NB4 (cell line): ENCODE data around the gene OR4E2.

- RRBS = no CpG with 5 or more reads among the region's 1 CpG
Measured at GRCh38 chr14:21653677-21653885, at the start of gene OR4E2. Gene OR4E2, plus strand, starts transcription at chr14:21653835.

- RRBS = no CpG with 5 or more reads among the region's 2 CpGs
Measured at GRCh38 chr14:21917960-21918253, 244.3 kb upstream of the OR4E1 start.

GRCh38 chr14:21978823-21979388, 305.3 kb upstream of the OR4E1 start:
- RRBS = no CpG with 5 or more reads among the region's 6 CpGs

GRCh38 chr14:22002775-22003316, 329.2 kb upstream of the OR4E1 start:
- RRBS = no CpG with 5 or more reads among the region's 13 CpGs

- RRBS = no CpG with 5 or more reads among the region's 15 CpGs
Measured at GRCh38 chr14:22113442-22113909, 439.9 kb upstream of the OR4E1 start.

DNA sequence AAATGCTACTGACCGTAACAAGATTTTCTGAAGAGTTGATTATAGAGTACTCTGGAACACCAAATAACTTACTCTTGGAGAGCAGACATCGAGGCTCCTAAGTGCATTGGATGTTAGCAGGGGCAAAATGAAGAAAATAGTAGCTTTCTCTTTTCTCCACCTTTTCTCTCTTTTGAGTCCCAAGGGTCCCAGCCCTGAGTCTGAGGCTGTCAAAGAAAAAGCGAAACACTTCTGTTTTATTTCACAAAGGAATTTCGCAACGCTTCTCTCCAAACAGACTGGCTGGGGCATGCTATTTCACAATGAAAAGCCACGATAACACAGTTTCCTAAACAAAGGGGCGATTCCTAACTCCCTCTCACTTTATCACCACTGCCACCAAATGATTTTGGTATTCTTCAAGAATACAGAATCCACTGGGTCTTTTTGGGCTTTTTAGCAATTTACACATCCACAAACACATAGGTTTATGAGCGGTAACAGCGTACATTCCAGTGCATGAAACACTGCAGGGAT, 161.3 kb downstream of the DAD1 start:
- RRBS = no CpG with 5 or more reads among the region's 9 CpGs

- RRBS = no CpG with 5 or more reads among the region's 4 CpGs
Measured at GRCh38 chr14:22477705-22478152, 111.3 kb downstream of the DAD1 start.

- RRBS = no CpG with 5 or more reads among the region's 3 CpGs
Measured at GRCh38 chr14:22479789-22480417, 109.1 kb downstream of the DAD1 start.

DNA sequence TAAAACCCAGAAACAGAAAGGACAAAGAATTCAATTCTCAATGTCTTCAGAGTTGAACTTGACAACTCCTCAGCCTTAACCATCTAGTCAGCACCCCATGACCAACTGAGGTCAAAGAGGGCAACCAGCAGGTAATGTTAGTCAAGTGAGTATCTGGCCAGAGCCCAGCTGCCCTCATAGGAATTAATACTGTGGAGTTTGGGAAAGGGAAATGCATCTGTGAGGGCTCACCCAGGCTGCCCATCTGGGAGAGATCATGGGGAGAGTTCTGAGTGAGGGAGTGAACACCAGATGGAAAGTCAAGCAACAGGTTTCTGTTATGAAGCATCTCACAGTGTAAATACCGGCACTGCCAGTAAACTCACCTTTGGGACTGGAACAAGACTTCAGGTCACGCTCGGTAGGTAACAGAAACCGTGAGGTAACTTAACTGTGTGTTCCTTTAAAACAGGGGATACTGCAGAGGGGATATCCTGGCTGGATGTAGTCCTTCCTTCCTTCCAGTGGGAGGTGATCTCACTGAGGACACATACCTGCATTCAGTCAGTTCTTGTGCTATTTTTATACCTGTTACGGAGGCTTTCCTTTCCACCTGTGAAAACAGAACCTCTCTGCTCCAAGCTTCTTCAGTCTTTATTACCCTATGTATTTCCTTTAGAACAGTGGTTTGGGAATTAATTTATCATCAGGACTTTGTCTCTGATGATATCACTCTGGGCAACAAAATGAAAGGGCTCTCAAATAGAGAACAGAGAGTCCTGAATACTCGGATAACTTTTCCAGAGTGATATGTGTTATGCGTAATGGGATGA, 94.3 kb downstream of the DAD1 start:
- RRBS = no CpG with 5 or more reads among the region's 7 CpGs

DNA sequence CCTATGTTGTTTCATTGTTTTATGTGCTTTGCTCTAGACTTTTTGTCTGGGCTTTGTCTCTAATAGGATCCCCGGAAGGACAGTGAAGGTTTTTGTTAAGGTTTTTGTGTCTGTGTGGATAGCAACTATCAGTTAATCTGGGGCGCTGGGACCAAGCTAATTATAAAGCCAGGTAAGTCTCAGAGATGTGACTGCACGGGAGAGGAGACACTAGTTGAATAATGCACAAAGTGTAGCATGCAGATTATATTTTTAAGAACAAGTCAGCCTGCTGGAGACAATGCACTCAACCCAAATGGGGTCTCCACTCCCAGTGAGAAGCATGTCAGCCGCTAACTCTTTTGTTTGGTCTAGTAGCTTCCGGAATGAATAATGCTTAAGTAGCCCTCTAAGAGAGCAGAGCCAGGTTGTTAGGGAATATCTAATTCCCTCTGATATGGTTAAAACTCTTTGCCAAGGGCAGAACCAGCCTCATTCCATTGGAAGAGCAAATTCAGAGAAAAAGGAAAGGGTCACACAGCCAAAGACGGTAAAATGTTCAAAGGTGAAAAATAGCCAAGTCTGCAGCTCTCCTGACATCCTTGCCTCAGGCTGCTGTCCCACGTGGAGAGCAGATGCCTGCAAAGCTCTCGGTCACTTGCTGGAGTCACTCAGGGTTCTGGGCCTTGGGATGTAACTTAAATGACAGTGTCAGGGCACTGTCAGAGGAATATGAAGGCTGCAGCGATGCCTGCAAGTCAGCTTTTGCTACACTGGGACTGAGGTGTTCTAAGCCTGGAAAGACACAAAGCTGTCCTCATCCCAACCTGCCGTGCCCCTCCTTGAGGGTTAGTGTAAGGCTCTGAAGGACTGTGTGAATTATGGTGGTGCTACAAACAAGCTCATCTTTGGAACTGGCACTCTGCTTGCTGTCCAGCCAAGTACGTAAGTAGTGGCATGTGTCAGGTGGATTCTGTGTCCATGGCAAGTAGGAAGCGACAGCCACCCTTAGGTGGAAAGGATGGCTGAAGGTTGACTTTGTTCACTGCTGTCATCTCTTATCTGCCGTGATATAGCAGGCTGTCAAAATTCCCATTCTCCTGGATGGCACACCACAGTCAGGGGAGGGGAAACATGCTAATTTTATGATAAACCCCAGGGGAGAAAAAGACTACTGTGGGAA, 80.2 kb downstream of the DAD1 start:
- RRBS = no CpG with 5 or more reads among the region's 13 CpGs

GRCh38 chr14:22520075-22520636, 68.9 kb downstream of the DAD1 start:
- RRBS = no CpG with 5 or more reads among the region's 6 CpGs

DNA sequence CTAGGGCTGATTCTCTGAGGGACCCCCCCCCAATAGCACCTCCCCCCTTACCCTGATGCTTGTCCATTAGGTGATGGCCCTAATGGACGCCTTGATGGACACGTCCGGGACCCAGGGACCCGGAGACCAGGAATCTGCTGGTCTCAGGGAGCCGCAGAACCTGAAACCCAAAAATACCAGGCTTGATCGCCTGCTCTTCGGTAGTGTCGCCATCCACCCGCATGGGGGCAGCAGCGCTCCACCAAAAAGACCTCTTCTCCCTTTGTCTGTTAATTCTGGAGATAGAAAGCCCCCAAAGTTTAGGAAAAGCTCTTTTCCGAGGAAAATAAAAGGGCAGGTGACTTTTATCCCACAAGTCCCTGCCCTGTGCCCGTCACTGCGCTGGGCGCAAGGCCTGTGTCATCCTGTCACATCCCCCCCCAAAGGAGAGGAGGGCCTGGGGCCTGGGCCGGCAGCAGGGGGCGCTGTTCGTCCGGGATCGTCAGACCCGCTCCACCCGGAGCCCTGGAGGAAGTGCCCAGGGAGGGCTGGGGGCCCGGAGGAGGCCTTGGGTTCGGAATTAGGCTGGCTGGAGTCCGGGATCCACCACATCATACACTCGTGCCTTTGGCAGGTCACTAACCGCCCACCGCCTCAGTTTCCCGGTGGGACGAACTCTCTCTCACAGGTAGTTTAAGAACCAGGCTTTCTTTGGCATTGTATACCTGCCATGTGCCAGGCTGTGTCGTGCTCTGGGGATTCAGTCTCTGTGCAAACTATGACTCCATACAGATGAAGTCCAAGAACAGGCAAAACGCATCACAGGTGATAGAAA, 31.9 kb downstream of the DAD1 start:
- RRBS = 21% methylated on average over 3 of the region's 31 CpGs

DNA sequence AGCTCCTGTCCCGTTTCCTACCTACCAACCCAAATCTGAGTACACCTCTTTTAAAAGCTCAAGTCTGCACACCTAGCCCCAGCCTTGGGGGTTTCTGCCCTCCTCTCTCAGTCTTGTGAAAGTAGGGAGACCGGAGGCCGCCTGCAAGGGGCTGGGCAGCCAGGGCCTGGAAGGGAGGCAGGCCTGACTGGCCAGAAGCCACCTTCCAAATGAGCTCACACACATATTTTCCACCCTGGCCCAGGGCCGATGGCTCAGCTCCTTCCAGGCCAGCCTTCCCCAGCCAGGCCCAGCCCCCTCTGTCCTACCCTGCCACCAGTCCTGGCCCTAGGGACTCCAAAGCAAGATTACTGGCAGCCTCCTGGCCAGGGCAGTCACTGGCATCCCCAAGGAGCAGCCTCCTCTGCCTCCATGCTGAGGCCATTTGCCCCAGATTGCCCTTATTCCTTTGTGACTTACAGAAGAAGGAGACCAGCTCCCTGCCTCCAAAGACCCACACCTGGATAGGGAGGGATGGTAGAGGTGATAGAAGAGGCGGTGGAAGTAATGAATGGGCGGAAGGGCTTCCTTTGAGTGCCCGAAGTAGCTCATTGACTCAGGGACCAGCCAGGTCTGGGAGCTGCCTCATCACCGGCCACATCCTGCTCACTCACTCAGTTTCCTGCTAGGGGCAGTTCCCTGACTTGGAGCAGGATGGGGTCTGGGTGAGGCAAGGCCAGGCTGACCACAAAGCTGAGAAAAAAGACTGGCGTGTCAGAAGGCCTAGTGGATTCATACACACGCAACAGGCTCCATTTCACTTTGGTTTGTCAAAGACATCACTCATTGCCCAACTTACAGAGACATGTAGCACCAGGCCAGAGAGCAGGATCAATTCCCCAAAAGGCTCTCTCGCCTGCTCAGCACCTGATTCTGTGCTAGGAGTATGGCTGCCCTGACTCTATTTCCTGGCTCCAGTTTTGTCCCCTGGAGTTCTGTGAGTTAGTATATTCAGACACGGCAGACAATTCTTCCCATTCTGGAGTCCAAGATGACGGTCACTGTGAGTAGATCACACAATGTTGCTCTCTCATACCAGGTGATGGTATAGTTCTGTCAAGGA, 14.9 kb downstream of the MMP14 start:
- RRBS = no CpG with 5 or more reads among the region's 13 CpGs

DNA sequence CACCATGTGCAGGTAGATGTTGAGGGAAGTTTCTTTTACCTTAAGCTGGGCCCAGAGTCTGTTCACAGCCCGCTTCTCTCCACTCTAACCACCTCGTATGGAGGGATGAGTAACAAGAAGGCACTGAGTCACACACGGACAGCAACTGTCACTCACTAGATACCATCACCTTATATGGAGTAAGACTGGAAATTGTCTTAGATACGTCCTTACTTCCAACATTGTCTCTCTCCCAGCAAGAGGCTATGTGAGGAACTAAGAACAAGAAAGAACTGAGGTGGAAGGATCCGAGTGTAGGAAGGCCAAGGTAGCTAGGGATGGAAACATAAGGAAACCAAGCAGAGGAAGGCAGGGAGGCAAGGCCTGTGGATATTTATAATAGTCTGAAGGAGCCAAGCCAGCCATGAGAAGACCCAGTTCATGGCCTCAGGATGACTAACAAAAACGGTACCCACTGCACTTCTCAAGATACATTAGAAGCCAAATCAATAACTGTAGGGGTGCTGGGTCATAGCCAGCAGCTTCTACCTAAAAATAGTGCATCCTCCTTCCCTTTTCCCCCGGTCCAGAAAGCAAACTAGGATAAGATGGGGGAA, 15.5 kb downstream of the REM2 start:
- RRBS = no CpG with 5 or more reads among the region's 7 CpGs

DNA sequence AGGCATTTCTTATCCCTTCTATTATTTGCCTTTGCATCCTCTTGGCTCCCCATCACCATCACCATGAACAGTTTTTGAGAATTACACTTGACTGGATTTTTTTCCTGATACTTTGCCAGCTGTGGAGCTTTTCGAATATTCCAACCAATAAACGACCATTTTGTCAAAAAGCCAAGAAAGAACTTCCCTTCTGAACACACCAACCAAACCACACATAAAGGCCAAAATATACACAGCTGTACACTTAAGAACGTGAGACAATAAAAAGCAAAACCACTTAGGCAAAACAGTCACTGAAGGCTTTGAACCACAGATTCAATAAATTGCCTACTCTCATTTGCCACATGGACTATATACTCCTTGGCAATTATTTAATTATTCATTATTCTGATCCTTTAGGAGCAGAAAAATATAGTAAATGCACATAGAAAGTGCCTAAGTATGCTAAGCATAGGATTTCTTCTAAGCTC, 1.1 kb downstream of the C14orf93 start:
- RRBS = no CpG with 5 or more reads among the region's 3 CpGs

GRCh38 chr14:23025477-23026536, 8.9 kb downstream of the PSMB5 start:
- RRBS = no CpG with 5 or more reads among the region's 16 CpGs

DNA sequence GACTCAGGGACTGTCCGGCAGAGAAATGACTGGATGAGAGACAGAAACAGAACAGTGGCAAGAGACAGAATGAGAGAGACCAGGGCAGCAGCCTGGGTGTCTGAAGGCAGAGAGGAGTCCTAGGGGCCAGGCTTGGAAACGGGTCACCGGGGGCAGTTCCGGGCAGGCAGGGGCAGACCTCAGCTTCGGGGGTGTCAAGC, 899 bp downstream of the CDH24 start:
- RRBS = 19% methylated on average over 1 of the region's 5 CpGs

- RRBS = no CpG with 5 or more reads among the region's 10 CpGs
Measured at GRCh38 chr14:23070342-23071186, 13.2 kb upstream of the CDH24 start.

DNA sequence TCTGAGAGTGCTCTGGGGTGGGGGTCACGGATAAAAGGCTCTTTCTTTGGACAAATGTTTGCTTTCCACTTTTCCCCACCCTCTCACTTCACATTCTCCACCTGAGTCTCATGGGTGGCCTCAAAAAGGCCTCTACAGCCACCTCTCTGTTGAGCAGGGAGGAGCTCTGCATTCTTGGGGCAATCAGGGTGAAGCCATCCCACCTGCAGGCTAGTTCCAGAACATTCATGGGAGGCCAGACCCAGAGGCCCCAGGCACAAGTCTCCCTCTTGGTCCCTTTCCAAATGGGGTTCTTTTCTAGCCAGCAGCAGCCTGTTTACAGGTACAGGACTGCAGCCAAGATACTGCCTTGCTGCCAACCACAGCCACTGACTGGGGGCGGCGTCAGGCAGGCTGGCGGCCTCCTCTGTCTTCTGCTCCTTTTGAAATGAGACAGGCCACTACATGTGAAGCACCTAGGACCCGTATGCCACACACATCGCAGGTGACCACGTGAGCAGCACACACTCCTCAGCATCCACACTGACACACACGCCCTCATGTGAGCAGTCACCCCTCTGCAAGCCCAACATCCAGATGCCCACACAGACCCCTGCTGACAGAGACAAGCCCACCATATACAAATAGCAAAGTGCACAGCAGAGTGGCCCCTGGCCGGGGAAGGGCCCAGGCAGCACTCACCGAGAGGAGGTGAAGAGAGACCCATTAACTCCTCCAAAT, 18.3 kb upstream of the CEBPE start:
- RRBS = no CpG with 5 or more reads among the region's 10 CpGs

- RRBS = no CpG with 5 or more reads among the region's 15 CpGs
Measured at GRCh38 chr14:23160730-23161790, 22.4 kb downstream of the SLC7A8 start.